Tibial nerve (tissue), 3 donors: ENCODE measurements around the gene BLCAP.

DNA sequence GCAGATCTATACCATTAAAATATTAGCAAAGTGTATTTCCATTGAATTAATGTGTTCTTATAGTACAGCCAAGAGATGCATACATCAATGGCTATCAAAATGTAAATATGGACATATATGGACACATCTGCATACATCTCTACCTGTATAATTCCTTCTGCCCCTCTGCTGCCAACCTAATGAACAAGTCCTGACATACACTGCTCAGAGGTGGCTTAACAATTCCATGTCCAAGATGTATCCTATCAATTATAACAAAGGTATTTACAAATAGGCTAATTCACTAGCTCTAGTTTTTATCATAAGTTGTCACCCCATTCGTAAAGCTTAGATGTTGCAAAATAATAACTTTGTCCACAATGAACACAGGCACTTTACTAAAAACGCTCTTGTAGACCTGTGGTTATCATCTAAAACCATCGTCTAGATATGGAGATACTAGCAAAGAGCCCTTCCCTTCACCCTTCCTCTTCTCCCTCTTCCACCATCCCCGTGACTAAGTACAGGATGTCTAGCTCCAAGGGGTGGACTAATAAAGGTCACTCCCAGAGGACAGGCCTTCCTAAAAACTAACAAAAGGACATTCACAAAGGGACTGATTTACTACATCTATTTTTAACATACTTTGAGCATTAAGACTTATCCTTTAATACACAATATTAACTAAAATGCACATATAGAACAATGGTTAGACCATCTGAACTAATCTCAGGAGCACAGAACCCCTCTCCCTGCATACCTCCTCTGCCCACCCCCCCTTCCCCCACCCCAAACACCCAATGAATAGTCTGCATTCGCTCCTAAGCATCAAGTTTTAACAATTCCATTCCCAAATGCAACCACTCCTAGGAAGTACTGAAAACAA is 77.9 kb downstream of the CNBD2 start:
- PRO-cap, result no peak
- RAMPAGE, long total RNA, 3 experiments, result start-site peak on the minus strand in 1 of 3 experiments, centred at position 529 of the sequence, 22 reads per replicate

GRCh38 chr20:36048027-36048385 is 79.6 kb downstream of the CNBD2 start:
- PRO-cap, result no peak
- RAMPAGE, long total RNA, 3 experiments, result no peak in any of the 3 experiments

- PRO-cap, result no peak
- RAMPAGE, long total RNA, 3 experiments, result no peak in any of the 3 experiments
These were observed 71.3 kb upstream of the EPB41L1 start for GRCh38 chr20:36083384-36083583.

DNA sequence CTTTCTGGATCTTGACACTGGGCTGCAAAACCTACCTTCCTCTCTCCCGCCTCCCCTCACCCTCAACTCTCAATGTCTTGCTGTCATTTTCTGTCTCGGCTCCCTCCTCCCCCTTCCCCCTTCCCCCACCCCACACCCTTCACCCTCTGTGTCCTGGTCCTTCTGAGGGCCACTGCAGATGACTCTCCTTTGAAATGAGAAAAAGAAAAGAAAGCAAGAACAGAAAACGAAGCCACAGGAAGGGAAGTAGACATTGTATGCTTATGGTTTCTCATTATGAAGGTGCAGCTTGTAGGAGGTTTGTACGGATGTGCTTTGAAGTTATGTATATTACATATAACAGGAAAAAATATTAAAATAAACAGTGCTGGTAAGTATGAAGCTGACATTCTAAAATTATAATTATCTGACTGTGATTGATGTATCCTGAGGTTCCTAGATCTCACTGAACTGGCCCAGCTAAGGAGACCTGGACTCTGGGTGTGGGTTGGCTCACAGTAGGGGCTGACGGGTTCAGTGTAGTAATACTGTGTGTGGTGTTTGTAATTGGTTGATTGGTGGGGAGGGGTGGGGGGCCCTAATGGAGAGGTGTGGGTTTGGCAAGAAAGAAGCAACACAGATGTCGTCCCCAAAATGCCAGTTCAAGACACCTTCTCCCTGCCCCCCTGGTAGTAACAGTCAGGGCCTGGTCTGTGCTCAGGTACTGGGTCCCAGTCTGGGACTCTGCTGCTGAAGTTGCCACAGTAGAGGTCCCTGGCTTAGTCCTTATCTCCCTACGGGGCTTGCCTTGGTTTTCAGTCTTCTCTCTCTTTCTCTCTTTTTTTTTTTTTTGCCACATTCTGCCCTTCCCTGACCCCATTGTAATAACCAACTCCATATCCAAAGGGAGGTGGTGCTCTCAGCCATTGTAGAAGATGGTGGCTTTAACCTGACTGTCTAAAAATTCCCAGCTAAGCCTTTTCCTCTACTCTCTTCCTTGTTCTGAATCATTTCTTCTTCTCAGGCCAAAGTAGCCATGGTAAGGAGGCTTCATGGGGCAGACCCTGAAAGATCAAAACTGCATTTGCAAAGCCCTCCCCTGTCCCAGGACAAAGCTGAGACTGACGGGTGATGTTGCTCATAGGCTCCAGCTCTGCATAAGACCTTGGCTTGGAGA is 5.9 kb upstream of the AAR2 start:
- PRO-cap, result no peak
- RAMPAGE, long total RNA, 3 experiments, result no peak in any of the 3 experiments

GRCh38 chr20:36467587-36468203 is 73.6 kb upstream of the MYL9 start:
- PRO-cap, result no peak
- RAMPAGE, long total RNA, 3 experiments, result no peak in any of the 3 experiments

- PRO-cap, result no peak
- RAMPAGE, long total RNA, 3 experiments, result no peak in any of the 3 experiments
These were observed 73.0 kb upstream of the MYL9 start for GRCh38 chr20:36468317-36468757.

GRCh38 chr20:36496657-36497044 is 44.7 kb upstream of the MYL9 start:
- PRO-cap, result no peak
- RAMPAGE, long total RNA, 3 experiments, result no peak in any of the 3 experiments

- PRO-cap, result no peak
- RAMPAGE, long total RNA, 3 experiments, result no peak in any of the 3 experiments
These were observed 12.1 kb downstream of the TGIF2 start for GRCh38 chr20:36585091-36586251.

DNA sequence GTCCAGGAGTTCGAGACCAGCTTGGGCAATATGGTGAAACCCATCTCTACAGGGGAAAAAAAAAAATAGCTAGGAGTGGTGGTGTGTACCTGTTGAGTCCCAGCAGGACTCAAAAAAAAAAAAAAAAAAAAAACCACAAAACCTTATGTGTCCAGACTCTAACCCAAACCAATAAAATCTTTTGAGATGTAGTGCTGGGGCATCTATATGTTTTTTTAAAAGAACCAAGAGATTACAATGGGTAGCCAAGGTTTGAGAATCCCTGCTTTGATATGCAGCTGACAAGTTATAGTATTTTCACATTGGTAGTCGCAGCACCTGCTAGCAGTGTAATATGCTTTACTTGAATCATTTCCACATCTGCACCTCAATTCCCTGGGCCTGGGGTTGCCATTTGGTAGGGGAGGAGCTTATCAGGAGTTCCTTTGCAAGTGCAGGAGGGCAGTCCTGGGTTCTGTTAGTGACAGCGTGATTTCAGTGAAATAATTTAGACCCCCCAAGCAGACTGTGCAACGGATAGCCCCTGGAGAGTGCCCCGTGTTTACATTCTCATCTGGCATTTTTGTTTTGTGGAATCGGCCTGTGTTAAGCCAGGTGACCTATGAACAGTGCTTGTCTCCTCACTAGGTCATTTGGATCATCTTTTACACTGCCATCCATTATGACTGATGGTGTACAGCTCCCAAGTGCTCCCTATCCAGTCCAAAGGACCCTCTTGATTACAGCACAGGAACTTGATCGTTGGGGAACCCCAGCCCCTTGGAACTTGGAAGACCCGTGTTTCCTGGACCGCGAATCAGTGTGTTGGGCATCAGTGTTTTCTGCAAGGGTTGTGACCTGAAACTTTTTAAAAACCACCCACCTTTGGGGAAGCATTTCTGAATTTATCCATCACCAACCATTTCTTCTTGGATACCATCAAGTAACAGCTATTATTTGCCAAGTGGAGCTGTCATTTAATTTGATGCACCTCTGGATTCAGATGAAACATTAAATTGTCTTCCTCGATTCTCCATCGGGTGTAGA is 6.1 kb downstream of the RAB5IF start:
- PRO-cap, result no peak
- RAMPAGE, long total RNA, 3 experiments, result no peak in any of the 3 experiments

- PRO-cap, result no peak
- RAMPAGE, long total RNA, 3 experiments, result no peak in any of the 3 experiments
These were observed 6.7 kb upstream of the DSN1 start for GRCh38 chr20:36779834-36781027.

DNA sequence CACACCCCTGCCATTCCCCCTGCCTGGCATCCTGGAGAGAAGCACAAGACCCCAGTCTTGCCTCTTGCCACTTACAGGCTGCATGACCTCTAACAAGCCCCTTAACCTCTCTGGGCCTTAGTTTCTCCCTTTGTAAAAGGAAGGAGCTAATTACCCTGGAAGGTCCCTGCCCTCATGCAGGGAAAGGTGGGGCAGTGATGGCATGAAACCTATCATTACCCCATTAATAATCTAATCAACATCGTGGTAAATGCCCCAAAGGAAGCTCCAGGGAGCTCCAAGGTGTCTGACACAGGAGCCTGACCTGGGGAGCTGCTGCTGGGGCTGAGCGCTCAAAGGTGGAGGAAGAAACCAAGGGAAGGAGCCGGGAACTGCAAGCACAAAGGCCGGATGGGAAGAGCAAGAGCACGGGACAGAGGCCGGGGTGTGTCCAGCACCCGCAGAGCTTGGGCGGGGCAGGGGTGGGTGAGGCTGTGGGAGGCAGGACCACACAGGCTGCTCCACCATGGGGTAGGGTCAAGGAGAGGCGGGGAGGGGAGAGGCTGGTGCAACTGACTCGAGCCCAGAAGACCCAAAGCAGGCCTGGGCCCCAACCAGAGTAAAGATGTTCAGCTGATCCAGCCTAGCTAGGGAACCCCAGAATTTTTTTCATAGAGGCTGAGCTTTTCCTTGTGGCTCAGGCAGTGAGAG is 9.1 kb downstream of the SOGA1 start:
- PRO-cap, result bidirectional peak, plus-strand start at position 519 of the sequence, minus-strand start at position 382 of the sequence
- RAMPAGE, long total RNA, 3 experiments, result no peak in any of the 3 experiments

DNA sequence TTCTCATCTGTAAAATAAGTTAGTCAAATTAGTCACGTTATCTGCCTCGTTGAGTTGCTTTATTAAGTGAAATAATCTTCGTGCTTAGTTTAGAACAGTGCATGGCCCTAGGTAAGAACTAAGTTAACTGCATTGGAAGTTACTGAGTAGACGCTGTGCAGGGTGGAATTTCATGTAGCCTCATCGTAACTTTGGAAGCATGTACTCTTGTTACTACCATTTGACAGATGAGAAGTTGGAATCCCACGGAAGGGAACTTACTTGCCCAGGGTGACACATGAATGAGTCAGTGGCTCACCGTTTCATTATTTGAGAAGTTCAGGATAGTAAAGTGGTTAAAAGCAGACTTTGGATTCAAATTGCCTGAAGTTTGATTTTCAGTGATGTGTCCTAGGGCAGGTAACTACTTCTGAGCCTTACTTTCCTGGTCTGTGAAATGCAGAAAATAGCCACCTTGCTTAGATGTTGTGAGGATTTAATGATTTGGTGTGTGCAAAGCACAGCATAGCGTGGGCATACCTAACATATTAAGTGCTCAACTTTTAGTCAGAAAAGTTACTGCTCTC is 880 bp downstream of the RPN2 start:
- PRO-cap, result no peak
- RAMPAGE, long total RNA, 3 experiments, result no peak in any of the 3 experiments

GRCh38 chr20:37223070-37223471 is 38.5 kb downstream of the GHRH start:
- PRO-cap, result no peak
- RAMPAGE, long total RNA, 3 experiments, result no peak in any of the 3 experiments

DNA sequence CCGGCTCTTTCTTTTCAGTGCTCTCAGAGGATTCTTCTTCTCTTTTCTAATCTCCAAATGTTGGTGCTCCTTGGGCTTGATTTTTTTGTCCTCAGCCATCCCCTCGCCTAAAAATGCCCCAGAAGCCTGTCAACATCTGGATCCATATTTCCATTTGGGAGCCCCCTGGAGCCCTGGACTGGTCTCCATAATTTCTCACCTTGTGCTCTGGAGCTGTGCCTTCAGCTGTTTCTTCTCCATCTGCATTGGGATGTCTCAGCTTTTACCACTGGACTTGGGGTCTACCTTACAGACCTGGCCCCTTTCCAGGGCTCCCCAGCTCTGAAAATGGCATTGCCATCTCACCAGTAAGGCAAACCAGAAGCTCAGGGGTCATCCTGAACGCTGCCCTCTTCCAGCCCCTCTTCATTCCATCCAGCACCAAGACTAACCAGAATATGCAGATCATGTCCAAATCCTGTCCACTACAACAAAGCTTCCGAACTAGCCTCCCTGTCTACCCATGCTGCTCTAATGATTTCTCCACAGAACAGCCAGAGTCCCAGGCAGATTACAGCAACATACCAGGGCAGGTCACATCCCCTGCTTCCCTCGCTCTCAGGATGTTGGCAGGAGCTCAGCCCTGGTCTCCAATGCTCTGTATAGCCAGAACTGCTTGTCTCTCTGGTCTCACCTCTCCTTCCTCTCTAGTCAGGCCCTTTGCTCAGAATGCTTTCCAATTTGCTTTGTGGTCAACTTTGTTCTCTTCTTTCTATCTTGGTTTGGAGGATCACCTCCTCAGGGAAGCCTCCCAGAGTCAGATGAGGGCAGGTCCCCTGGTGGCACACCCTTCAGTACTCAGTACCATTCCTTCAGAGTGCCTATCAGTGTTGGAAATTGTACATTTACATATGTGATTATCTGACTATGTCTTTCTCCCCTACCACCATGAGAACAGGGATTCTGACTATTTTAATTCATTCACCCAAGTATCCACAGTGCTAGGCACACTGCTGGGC is 17.6 kb upstream of the NNAT start:
- PRO-cap, result no peak
- RAMPAGE, long total RNA, 3 experiments, result start-site peak on the minus strand in 2 of 3 experiments, centred at positions 802 to 888 of the sequence, 11 to 20 reads per replicate

DNA sequence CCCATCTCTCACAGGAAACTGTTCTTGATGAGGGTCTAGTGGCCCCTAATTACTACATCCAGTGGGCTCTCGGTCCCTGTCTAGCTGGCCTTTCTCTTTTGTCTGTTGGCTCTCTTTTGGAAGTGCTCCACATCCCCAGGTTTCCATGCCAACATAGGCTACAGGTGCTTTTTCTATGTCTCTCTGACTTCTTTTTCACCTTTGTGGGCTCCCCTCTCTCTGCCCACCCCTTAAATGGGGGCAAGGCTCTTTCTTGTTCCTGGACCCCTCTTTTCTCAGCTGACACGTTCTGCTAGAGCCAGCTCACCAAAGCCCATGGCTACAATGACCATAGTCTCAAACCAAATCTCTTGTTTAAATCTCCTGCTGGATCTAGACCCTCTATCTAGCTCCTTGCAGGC is 14.4 kb upstream of the NNAT start:
- PRO-cap, result no peak
- RAMPAGE, long total RNA, 3 experiments, result no peak in any of the 3 experiments

DNA sequence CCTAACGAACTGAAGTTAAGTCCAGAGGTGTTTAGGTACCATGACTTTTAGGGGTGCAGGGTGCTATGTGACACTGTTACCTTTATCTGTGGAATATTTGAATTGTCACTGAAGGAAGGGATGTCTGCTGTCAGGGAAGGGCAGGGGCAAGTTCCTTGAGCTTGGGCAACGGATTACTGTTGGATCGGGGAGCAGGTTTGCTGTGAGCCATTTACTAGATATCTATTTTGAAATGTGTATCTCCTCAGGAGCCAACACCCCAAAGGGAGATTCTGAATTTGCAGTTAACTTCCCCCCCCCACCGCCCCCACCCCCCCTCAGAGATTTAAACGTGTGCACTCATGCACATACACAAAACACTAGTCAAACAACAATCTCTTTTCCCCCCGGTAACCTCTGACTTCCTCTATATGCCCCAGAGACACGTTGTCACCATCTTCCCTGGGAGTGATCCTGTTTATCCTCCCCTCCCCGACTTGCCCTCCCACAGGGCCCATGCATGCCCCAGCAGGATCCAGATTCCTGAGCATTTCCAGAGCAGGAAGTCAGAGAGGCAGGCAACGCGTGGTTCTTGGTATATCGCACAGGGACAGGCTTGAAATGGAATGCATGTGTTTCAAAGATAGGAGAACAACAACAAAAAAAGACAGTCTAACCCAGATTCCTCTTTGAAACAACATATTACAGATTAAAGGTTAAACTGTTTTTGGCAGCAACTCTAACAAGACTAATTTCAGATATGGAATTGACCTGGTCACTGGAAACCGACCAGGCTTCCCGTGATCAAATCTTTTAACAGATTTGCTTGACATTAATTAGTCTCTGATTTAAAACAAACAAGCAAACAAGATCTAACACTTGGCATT is 1.5 kb downstream of the BLCAP start:
- PRO-cap, result no peak
- RAMPAGE, long total RNA, 3 experiments, result no peak in any of the 3 experiments

DNA sequence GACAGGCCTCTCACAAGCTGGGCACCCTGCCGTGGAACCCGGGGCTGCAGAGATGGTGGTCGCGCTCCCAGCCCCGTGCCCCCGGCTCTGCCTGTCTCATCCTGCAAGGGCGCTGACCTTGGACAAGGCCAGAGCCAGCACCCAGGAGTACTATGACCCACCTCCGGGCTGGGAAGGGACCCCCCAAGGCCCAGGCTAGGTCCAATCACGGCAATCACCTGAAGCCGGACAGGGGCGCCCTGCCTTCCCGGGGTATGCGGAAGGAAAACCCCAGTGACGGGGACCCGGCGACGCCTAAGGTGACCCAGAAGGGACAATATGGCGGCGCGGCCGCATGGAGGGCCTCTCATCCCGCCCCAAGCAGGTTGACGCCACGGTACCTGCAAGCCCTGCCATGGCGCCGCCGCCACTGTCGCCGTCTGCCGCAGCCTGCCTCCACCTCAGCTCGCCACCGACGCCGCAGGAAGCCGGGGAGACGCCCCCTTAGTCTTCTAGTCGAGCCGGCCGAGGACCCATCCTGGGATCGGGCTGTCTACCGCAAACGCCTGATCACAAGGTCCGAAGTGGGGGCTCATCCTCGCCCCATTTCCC is at the start of gene BLCAP:
Gene BLCAP (minus strand): TSS at position 464 of the 591 bp plus-strand sequence.
- PRO-cap, result bidirectional peak, plus-strand start outside the sequence, minus-strand start at position 461 of the sequence
- RAMPAGE, long total RNA, 3 experiments, result start-site peak on the minus strand in 3 of 3 experiments, centred at positions 452 to 467 of the sequence, 139 to 168 reads per replicate

GRCh38 chr20:37699074-37699780 is 5.4 kb downstream of the CTNNBL1 start:
- PRO-cap, result no peak
- RAMPAGE, long total RNA, 3 experiments, result no peak in any of the 3 experiments

DNA sequence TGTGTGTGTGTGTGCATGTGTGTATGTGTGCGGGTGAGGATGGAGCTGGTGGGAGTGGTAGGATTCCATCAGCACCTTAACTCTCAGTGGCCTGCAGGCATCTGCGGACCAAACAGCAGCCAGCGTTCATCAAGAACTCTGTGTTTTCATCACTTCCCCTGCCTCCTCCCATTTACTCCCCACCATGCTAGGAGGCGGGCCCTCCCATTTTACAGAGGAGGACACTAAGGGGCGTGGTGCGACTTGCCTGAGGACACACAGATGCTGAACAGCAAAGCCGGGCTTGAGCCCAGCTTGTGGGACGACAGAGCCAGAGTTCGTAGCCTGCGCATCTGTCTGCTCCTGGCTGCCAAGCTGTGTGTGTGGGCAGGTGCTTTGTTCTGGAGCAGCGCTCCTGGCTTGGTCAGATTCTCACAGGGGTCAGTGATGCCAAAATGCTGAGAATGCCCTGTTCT is 9.0 kb downstream of the VSTM2L start:
- PRO-cap, result no peak
- RAMPAGE, long total RNA, 3 experiments, result no peak in any of the 3 experiments

GRCh38 chr20:37988765-37989370 is 44.4 kb downstream of the TTI1 start:
- PRO-cap, result no peak
- RAMPAGE, long total RNA, 3 experiments, result start-site peak on the minus strand in 1 of 3 experiments, at chr20:37988907-37989040 at its widest, 10 reads per replicate